HT-29 (cell line): Measurements from ENCODE around the genes TOP2A, KRTAP1-5, KRTAP2-3, KRTAP4-11, KRTAP4-2 and GAST.

GRCh38 chr17:40396152-40396516 lies 21.6 kb downstream of the TOP2A start:
- RAMPAGE, long total RNA: no peak

- RAMPAGE, long total RNA: start-site peak on the minus strand at chr17:40417878-40417887, 369 and 490 reads in 2 replicates
Measured at GRCh38 chr17:40417021-40418088, at the start of gene TOP2A. Gene TOP2A (minus strand): TSS chr17:40417896.

- RAMPAGE, long total RNA: no peak
Measured at GRCh38 chr17:40442377-40442677, 923 bp upstream of the IGFBP4 start.

DNA sequence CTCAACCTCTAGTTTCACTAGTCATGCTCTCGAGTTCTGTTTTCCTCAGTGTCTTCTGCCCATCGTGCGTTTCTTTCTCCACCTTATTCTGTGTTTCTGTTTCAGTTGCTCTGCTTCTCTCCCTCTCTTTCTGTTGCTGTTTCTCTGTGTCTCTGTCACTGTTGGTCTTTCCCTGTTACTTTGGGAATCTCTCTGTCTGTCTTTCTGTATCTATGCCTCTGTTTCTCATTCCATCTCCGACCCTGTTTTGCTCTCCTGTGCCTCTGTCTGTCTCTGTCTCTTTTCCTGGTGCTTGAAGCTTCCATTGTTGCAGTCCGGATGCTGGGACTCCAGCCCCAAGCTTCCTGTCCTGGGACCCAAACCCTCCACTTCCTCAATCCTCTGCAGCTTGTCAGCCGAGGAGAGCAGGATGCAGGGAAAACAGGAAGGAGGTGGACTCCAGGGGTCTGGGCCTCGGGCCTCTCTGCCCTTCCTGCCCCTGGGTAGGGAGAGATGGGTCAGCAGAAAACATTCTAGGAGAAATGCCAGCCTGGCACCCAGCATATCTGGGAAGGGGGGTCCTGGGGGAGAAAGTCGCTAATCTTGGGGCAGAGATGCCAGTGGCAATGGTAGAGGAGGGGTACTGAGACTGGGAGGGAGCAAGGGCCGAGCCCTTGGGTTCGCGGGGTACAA lies 2.0 kb downstream of the IGFBP4 start:
- RAMPAGE, long total RNA: no peak

- RAMPAGE, long total RNA: no peak
Measured at GRCh38 chr17:40447747-40448231, 4.5 kb downstream of the IGFBP4 start.

GRCh38 chr17:40456064-40457293 lies 13.2 kb downstream of the IGFBP4 start:
- RAMPAGE, long total RNA: no peak

GRCh38 chr17:40499434-40500335 lies 1.7 kb downstream of the TNS4 start:
- RAMPAGE, long total RNA: no peak

GRCh38 chr17:40564119-40564555 lies 1.1 kb downstream of the CCR7 start:
- RAMPAGE, long total RNA: no peak

DNA sequence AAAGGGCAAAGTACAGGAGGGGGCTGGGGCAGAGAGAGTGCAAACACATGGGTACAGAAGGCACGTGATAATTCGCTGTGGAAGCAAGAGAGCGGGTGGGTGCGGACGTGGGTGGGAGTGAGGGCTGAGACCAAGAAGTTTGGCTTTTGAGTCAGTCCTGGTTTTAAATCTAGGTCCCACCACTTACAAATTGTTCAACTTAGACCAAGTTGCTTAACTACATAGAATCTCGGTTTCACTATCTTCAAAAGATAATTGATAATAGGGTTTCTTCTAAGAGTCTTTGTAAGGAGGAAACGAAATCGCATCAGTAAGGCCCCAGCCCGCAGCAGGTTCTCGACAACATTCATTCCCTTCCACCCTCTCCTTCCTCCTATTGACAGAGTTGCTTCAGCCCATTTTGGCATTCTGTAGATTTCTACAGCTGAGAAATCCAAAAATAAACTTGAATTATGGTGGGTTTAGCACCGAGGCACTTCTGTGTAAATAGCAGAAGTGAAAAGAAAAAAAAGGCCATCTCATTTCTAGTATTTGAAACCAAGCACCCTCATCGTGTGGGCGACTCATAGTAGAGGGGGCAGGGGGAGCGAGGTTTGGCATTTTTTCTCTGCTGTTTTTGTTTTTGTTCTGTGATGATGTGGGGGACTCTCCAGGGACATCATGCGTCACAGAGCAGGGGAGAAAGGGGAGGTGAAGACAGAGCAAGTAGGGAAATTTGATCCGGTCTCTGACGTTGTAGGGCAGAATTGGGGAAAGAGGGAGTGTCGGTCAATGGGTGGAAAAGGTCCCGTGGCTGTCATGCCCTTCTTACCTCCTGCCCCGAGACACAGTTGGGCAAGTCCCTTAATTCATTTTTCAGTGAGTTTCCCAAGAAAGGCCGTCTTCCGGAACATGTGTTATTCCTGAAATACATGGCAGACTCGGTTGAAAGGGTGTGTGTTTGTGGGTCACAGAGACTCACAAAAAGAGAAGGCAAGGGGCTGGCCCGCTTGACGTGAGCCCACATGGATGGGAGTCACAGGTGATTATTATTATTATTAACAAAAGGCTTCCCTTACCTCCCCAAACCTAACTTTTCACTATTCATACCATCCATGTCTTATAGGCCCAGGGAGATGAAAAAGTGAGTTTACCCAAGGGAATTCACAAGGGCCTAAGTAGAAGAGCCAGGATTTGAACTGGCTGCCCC lies 33.8 kb upstream of the CCR7 start:
- RAMPAGE, long total RNA: no peak

DNA sequence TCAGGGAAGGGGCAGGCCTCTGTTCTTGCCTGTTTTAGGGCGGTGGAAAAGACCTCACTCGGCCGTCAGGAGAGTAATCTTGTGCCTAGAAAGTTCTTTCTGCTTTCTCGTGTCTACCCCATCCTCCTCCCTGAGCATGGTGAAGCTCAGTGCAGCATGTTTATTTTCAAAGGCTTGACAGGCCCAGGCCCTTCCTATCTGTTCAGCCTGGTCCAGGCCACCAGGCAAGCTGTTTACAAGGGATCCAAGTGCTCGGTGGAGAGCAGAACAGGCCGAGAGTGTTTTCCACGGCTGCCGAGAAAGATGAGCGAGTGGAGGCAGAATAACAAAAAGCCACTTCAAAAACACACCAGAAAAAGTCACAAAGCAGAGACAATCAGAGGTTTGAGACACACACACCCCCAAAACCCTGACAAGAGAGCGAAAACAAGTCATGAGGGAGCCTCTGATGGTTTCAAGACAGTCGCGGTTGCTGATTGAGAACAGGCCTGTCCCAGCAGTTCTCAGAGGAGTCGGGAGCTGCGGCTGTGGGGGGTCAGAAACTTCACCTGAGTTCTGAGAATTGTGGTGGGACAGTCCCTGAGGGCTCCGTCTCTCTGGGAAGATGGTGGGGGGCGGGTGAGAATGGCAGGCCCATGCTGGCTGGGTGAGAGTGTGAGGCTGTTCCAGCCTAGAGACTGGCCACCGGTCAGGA lies 37.5 kb upstream of the CCR7 start:
- RAMPAGE, long total RNA: no peak

- RAMPAGE, long total RNA: no peak
Measured at GRCh38 chr17:40883528-40883941, 1.5 kb downstream of the KRT20 start.

DNA sequence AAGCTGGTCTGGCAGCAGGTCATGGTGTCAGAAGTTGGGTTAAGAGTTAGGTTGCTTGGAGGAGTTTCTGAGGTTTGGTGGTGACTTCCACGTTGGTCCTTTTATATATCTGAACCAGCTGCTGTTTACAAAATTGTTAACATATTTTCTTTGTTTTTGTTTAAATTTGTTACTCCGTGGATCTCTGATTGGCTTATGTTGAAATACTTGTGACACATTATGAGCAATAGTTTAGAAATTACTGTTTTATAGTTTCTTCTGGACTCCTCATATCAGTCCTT lies at the start of gene KRTAP1-5:
TSS of gene KRTAP1-5 (minus strand) at position 76 of the 281 bp plus-strand sequence.
- RAMPAGE, long total RNA: no peak

DNA sequence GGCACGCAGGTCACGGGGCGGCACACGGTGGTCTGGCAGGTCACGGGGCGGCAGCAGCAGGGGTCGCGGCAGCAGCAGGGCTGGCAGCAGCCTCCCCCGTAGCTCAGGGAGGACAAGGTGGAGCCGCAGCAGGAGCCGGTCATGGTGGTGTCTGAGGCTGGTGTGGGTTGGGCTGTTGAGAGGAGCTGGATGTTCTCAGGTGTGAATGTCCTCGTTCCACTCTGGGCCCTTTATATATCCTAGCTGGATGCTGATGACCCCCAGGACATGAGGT lies at the start of gene KRTAP2-3:
TSS of gene KRTAP2-3 (minus strand) at position 207 of the 274 bp plus-strand sequence.
- RAMPAGE, long total RNA: no peak

- RAMPAGE, long total RNA: no peak
Measured at GRCh38 chr17:41118196-41118537, at the start of gene KRTAP4-11. Gene KRTAP4-11 (minus strand): TSS chr17:41118373.

GRCh38 chr17:41177998-41178353 lies at the start of gene KRTAP4-2:
Gene KRTAP4-2 (minus strand): TSS chr17:41178221.
- RAMPAGE, long total RNA: no peak

- RAMPAGE, long total RNA: no peak
Measured at GRCh38 chr17:41523691-41524722, 4.1 kb downstream of the KRT19 start.

- RAMPAGE, long total RNA: no peak
Measured at GRCh38 chr17:41648485-41649088, 24.2 kb upstream of the KRT17 start.

DNA sequence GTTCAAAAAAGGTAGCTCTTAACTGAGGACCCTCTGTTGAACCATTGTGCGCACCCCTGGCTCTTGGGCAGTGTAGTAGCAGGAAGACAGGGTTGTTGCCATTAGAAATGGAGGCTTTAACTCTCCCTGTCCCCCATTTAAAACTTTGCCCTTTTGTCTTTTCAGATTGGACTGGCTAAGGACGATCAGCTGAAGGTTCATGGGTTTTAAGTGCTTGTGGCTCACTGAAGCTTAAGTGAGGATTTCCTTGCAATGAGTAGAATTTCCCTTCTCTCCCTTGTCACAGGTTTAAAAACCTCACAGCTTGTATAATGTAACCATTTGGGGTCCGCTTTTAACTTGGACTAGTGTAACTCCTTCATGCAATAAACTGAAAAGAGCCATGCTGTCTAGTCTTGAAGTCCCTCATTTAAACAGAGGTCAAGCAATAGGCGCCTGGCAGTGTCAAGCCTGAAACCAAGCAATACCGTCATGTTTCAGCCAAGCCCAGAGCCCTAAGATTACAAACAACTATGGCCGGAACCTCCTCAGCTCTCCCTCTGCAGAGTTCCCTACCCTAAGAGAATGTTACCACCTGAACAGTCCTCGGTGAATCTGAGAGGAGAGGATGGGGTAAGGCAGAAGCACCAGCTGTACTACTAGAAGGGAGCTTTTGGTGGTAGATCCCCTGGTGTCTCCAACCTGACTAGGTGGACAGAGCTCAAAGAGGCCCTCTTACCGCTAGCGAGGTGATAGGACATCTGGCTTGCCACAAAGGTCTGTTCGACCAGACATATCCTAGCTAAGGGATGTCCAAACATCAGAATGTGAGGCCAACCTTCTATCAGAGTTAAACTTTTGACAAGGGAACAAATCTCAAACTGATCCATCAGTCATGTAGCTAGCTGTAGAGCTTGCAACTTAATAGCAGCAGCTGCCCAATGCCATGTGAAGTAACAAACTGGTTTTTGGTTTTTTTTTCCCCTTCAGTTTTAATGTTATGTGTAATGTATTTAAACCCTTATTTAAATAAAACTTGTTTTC lies 2.2 kb downstream of the EIF1 start:
- RAMPAGE, long total RNA: no peak

DNA sequence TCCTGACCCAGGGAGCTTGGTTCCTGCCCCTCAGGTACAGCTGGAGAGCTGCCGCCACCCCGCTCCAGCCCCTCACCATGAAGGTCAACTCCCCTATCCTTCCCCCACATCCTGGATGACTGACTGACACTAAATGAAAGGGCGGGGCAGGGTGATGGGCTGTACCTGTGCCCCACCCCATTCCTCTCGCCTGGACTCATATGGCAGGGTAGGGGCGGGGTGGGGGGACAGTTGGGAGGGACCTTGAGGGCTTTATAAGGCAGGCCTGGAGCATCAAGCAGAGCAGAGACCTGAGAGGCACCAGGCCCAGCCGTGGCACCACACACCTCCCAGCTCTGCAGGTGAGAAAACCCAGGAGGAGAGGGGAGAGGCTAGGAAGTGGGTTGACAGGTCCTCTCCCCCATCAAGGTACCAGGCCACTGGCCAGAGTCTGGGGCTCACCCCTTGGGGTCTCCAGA lies at the start of gene GAST:
TSS of gene GAST (plus strand) at position 285 of the 458 bp plus-strand sequence.
- RAMPAGE, long total RNA: no peak

DNA sequence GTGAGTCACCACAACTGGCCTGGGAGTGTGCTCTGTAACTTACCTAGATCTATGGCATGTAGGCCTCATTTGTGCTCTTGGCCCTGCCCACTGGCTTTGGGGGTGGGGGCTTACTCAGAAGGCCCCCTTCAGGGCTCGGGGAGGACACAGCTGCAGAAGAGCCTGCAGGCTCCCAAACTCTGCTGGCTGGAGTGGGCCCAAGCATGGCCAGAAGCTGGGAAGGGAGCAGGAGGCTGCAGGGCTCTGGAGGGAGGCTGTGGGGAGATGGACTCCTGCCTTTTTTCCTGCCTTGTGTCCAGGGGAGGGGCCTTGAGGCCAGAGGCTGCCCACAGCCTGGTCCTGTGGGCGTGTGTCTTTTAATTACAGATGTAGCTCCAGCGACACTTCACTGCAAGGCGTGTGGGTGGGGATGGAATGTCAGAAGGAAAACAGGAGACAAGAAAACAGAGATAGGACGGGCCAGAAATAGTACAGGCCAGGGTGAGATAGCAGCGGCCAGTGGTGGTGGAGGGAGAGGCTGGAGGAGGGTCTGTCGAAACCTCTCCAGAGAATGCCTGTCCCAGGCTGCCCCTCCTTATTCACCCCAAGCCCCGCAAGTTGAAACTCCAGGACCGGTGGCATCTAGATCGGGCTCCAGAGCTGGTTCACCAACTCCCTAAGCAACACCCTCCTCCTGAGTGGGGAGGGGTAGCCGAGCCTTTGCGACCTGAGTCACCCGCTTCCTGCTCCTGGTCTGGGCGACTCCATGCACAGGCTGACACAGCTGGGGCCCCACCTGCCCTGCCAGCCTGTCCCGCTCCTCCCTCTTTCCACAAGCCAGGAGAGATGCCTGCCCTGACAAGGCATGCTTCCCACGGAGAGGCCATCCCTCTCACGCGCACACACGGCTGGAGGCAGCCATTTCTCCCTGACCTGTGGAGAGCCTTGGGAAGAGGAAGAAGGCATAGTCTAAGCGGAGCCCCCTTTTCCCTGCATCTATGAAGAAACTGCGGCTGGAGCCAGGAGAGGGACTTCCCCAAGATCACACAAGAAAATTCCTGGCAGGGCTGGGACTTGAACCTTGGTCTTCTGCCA lies 6.4 kb upstream of the JUP start:
- RAMPAGE, long total RNA: no peak